Gallbladder (tissue), 1 donor: ENCODE data around the gene CD55.

DNA sequence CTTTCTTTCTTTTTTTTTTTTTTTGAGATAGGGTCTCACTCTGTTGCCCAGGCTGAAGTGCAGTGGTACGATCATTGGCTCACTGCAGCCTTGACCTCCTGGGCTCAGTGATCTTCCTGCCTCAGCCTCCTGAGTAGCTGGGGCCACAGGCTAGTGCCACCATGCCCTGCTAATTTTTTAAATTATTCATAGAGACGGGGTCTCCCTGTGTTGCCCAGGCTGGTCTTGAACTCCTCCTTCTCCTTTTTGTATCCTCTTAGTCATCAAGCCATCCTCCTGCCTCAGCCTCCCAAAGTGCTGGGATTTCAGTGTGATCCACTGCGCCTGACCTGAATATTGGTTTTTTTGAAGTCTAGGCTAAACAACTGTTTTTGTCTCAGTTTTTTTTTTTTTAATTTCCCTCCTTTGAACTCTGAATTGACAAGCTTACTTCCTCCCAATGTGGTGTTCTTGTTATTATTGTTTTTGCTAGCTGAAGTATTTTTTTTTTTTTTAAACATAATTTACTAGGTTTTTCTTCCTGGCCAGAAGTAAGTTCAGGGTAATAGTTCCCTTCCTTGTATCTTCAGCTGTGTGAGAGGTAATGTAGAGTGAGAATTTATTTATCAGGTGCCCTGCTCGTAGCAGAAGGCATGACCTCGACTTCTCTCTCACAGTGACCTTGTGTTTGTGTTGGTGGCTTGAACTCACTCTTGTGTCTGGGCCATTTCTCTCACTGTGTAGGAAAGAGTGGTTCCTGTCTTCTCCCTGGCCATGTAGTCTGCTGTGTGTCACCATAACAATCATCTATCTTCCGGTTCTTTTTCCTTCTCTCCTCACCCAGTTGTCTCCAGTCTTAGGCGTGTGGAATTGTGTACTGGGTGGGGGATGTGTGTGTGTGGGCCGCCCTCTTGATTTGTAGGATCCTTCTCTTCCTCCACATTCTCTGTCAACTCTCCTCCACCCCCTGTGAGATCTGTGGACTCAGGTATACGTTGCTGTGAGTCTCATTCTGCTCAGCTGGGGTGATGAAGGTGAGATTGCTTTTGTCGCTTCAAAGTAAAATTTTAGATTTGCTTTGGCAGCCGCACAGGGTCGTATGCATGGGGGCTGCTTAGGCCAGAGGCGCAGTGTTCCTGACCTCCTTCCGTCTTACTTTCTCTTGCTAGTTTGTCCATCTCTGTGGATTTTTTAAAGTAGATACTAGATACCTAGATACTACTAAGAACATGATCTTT is 31.3 kb downstream of the MAPKAPK2 start:
- PRO-cap, result no peak

- PRO-cap, result no peak
Measured at GRCh38 chr1:206733153-206734040, 37.2 kb upstream of the IL19 start.

GRCh38 chr1:206941714-206942643 is 4.3 kb downstream of the PIGR start:
- PRO-cap, result no peak

DNA sequence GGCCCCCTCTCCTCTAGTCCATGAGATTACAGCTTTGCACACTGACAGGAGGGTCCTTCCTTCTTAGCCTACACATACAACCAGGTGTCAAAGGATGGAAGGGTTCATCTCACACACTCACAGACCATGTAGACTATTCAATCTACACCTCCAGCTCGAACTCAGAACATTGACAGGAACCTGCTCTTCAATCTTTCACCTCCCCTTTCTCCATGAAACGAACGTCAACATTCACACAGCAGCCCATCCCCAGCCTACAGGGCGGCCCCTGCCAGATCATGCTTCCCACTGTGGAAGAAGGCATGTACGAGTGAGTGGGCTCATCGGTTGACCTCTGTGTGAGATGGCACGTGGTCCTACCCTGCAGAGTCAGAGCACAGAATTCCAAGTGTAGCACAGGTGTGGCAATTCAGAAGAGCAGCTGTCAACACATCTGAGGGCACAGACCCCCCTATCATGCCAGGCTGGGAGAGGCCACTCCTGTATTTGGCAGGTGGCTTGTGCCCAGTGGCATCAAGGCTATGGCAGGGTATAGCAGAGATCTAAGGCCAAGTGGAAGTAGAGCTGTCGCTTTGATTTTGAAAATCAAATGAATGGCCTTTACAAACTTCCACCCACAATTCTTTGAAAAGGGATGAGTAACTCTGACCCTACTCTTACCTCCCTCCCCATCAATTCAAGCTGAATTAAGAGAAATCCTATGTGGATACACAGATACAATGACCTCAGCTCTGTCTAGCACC is 13.6 kb downstream of the C1orf116 start:
- PRO-cap, result no peak

DNA sequence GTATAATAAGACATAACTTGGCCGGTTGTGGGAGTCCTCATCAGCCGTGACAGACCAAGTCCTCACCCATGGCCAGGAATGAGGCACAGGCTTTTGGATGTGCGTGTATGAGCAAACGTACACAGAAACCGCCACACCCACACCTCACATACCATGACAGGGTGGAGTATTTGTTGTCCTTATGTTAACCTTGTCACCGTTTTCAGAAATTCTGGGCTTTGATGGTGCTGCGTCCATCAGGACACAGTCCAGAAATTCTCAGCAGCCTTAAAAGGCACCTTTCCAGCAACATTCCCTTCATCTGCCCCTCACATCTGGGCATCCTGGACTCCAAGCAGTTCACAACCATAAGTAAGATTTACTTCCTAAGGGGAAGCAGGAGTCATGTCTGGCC is 12.4 kb downstream of the C1orf116 start:
- PRO-cap, result bidirectional peak, plus-strand start at position 205 of the sequence, minus-strand start at position 80 of the sequence

DNA sequence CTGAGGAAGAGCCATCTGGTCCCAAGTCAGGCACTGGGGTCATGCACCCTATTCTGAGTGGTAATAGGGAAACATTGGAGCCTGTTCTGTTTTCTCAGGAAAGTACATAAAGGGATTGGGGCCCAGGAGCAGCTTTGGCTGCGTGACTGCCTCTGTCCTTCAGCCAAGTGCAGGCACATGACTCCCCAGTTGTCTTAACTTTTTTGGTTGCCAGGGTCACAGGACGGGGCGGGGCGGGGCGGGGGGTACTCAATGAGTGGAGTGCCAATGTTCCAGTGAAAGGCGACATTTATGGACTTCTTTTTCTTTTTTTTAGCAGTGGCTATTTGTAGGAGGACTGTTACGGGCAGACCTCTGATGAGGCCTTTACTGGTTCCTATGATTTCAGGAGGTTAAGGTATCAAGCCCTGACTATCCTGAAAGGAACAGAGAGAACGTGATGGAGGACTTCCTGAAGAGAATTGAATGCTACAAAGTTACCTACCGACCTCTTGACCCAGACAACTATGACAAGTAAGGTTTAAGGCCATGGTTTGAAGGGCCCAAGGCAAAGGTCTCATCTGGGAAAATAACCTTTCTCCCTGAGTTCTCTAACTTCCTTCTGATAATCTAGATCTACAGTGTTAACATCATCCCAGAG is 11.7 kb downstream of the PFKFB2 start:
- PRO-cap, result no peak

DNA sequence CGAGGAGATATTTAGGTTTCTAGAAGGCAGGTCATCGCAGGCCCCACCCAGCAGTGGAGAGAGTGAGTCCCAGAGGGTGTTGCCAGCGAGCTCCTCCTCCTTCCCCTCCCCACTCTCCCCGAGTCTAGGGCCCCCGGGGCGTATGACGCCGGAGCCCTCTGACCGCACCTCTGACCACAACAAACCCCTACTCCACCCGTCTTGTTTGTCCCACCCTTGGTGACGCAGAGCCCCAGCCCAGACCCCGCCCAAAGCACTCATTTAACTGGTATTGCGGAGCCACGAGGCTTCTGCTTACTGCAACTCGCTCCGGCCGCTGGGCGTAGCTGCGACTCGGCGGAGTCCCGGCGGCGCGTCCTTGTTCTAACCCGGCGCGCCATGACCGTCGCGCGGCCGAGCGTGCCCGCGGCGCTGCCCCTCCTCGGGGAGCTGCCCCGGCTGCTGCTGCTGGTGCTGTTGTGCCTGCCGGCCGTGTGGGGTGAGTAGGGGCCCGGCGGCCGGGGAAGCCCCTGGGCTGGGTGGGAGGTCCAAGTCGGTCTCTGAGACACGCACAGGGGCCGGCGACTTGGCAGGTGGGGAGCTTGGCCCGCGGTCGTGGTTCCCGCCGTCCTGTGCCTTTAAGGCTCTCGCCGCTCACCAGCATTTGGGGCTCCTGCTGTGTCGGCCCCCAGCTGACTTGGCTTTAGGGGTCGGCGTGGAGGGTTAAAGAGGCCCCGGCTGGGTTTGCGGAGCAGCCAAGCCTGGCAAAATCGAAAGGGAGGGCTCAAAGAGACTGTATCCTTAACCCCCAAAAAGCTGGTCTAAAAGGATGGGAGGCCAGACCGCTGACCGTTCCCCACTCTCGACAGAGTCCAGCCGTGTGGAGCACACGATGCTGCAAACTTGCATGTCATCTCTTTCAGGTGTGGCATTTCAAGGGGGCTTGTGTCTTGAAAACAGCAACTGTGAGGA is at the start of gene CD55:
Gene CD55 (plus strand): TSS at position 291 of the 951 bp plus-strand sequence.
- PRO-cap, result bidirectional peak, plus-strand start at position 297 of the sequence, minus-strand start outside the sequence

- PRO-cap, result no peak
Measured at GRCh38 chr1:207328763-207329697, 7.6 kb downstream of the CD55 start.

GRCh38 chr1:207519593-207520192 is 23.7 kb downstream of the CR1 start:
- PRO-cap, result no peak

- PRO-cap, result no peak
Measured at GRCh38 chr1:207737502-207737790, 14.4 kb upstream of the CD46 start.

GRCh38 chr1:207762249-207762976 is 10.6 kb downstream of the CD46 start:
- PRO-cap, result no peak

- PRO-cap, result unidirectional peak, minus-strand start at chr1:207802985
Measured at GRCh38 chr1:207802720-207803109, 50.9 kb downstream of the CD46 start.

DNA sequence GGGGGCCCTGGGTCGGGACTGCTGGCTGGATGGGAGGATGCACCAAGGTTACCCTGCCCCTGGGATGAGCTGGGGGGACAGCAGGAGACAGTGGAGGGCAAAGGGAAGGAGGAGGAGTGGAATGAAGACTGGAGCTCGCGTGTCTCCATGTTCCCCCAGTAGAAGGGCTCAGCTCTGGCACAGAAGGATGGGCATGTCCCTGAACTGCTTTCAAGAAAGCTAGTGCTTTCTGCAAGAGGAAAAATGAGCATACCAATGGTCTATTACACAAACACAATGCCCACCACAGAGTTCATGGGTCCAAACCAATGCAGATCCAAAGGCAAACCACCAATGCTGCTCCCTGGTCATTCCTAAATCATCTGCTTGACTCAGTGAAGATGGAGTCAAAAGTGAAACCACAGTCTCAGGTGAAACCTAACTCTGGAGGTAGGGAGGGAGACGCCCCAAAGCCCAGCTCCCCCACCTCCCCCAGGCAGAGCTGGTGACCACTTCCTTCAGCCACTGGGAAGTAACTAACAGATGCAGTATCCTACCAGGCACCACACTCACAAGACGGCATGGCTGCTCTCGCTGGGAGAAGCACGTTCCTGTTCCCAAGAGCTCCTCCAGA is 55.0 kb downstream of the CD46 start:
- PRO-cap, result no peak

DNA sequence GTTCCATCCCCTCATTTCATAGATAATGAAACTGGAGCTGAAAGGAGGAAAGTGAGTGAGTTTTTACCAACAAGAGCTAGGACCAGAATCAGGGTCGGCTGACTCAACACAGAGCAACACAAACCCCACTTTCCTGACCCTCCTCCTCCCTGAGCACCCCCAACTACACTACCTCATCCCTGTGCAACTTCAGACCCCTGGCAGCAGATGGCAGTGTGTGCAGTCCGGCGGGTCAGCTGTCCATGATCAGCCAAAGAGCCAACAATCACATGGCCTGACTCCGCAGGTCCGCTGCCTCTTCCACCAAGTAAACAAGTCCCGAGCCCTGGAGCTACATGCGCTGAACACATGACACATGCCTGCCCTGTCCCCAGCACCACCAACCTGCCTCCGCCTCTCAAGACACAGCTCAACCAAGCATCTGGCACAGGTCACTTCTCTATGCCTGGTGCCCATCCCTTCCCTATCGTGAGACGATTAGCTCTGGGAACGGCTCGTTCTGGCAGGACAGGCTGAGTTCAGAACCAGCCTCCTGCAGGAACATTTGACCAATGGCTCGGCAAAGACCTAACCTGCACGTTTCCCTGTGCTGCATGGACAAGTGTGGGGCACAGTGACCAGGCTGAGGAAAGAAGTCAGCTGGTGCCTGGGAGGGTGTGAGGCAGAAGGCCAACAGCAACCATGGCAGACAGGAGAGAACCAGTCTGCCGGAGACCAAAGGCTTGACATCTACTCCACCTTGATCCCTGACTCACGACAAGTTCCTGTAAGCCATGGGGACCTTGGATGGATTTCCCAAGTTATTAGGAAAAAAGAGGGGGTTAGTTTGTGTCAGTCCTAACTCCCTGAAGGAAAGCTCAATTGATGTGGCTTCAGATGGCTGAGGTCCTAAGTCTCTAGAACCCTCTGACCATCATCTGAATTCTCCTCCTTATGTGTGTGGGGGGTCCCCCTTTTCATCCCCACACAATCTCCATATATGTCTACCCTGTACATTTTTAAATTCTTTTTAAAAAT is 60.3 kb downstream of the CD46 start:
- PRO-cap, result unidirectional peak, minus-strand start at position 971 of the sequence

- PRO-cap, result bidirectional peak, plus-strand start at chr1:207822908, minus-strand start at chr1:207822728
Measured at GRCh38 chr1:207822548-207823497, 71.0 kb downstream of the CD46 start.

DNA sequence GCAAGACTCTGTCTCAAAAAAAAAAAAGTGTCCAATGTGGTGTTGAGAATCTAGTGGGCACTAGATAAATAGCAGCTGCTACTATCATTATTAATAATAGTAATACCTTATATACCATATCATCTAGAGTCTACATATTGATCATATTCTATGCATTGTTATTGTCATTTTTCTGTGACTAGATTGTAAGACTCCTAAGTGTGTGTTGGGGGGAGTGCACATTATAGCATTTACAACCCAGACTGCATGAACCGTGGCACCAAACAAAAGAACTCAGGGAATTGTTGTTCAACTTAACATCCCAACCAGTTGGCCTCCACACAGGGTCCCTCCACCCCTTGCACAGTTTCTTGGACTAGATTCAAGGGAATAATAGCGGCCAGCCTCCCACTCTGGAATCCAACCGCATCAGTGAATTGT is 18.3 kb downstream of the CD34 start:
- PRO-cap, result no peak

GRCh38 chr1:207907925-207908958 is 2.7 kb downstream of the CD34 start:
- PRO-cap, result no peak

GRCh38 chr1:207918310-207919059 is 7.6 kb upstream of the CD34 start:
- PRO-cap, result no peak

DNA sequence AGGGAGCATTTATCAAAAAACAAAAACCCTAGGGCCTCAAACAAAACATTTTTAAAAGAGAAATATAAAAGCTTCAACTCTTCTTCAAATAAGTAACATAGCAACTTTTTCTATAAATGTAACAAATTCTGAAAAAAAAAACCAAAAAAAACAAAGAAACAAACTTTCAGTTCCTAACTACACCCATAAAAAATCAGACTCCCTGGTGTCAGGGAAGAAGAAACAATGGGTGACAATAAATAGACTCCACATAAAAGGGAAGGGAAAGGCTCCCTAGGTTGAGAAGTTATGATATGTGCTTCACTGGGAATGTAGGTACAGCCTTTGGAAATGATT is 50.7 kb upstream of the CD34 start:
- PRO-cap, result no peak

DNA sequence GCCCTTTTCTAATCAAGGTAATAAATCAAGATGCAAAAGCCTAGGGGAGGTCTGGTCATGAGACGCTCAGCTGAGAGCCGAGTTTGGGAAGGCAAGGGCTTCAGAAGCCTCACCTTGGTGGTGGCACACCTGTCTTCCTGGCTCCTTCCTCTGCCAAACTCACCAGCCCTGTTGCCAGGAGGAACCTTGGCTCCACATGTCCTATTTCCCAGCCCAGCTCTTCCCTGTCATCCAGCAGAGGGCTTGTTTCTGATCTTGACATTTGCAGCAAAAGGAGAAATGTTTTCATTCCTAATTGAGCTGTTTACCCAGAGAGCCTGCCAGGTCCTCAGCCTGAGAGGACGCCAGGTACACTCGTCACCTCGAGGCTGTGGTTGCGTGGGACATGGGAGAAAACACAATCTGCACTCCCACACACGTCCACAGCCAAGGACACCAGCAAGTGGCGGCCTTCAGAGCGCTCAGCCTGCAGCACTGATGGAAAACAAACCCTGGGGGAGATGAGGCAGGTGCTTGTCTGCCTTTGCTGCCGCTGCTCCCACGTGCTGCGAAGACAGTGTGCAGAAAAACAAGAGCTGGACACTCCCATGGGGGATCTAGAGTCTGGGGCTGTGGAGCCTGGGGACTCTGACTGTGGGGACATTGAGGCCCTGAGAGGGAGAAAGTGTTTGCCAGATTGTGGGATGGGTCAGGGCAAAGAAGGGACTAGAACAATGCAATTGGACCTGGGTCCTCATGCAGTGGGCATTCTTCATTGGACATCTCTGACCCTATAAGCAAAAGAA is 132.8 kb upstream of the CD34 start:
- PRO-cap, result no peak